CMK (cell line): ENCODE data around the genes CTSC and TRIM64B.

DNA sequence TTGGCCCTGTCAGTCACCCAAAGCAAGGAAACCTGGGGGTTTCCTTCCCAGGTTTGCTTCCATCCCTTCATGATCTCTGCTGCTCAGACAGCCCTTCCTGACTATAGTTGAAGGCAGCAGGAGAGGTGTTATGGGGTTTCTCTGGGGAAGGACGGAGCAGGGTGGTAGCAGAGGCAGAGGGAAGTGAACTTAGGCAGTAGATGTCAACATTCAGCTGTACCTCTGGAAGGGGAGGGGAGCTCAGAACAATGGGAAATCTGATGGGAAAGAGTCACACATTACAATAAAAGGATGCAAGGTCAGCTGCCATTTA, 81.8 kb downstream of the CCDC81 start:
- RRBS = no CpG with 5 or more reads among the region's 1 CpG

DNA sequence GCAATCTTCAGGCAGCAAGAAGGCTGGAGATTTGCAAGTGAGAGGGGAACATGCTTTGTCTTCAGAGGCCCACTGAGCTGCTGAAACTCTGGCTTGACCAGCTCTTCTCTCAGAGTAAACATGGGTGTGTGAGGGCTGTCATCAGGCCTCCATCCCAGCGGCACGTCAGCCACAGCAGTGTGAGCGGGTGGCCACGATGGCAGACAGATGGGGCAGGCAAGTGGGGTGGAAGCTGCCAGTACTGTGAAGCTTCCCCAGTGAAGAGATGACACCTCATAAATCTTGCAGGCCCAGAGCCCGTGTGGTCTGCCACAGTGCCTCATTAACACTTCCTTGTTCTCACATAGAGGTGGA, 111.9 kb downstream of the CCDC81 start:
- RRBS = no CpG with 5 or more reads among the region's 5 CpGs

DNA sequence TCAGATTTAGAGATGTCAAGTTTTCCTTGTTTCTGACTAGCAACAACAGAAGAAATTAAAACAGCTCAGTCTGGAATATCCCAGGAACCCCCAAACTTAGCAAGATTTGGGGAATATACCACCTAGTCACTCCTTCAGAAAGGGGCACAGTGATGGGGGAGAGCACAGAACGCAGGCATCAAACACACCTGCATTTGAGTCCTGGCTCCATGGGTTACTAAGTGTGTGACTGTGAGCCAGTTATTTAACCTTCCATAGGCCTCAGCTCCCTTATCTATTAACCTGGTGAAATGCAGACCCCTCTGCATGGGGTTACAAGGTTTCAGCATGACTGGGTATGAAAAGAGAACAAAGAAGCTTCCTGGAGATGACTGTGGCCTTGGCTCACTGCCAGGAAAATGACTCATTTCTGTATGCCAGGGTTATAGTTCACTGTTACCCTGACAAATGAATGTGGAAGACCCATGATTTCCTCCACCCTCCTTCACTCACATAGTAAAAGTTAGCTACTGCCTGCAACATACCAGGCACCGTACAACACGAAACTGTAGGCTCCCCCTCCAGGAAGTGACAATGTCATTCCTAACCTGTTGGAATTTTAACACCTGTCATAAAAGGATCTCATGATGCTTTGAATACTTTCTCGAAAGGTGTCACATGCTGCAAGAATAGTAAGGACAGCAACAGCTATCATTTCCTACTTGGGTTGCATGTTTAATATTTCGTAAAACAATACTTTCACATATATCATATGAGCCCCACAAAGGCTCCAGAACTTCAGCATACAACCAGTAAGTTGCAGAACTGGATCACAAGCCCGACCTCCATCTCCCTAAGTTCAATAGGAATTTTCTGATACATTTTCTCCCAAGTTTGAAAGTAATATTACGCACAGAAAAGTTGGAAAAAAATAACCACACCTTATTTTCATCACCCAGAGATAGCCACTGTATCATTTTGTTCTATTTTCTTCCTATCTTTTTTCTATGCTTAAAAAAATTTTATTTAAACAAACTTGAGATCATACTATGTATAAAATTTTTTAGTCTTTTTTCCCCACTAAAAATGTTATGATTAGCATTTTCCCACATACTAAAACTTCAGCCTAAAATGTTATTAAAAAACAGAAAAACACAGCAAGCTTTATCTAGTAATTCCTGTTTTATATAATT, 207.2 kb upstream of the PRSS23 start:
- RRBS = no CpG with 5 or more reads among the region's 7 CpGs

DNA sequence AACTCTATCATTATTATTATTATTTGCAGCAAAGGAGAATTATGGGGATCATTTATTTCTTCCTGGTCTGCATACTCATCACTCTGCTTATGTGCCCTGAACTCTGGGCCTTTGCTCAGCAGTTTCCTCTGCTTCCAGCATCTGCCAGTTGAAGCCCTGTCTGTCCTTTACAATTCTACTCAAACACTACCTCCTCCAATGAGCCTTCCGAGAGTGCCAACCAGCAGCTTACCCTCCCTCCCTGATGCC, 124.4 kb upstream of the PRSS23 start:
- RRBS = no CpG with 5 or more reads among the region's 1 CpG

GRCh38 chr11:86952909-86953567, 2.2 kb downstream of the FZD4 start:
- RRBS = no CpG with 5 or more reads among the region's 2 CpGs

DNA sequence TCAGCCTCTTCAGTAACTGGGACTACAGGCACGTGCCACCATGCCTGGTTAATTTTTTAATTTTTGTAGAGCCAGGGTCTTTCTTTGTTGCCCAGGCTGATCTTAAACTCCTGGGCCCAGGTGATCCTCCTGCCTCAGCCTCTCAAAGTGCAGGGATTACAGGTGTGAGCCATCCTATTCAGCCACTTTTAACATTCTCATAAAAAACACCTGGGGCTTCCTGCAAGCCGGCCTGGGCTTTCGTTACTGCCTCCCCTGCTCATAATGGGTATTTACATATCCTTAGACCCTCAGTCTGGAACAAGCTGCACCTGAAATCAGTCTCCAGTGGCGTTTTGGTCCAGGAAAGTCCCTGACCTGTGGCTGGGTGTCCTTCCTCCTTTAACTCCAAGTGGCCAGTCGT, 320.7 kb downstream of the TMEM135 start:
- RRBS = no CpG with 5 or more reads among the region's 5 CpGs

- RRBS = no CpG with 5 or more reads among the region's 66 CpGs
Observed at GRCh38 chr11:88337077-88338305, at the start of gene CTSC. CTSC (minus strand) TSS chr11:88337736.

- RRBS = no CpG with 5 or more reads among the region's 2 CpGs
Observed at GRCh38 chr11:88445827-88446230, 108.3 kb upstream of the CTSC start.

DNA sequence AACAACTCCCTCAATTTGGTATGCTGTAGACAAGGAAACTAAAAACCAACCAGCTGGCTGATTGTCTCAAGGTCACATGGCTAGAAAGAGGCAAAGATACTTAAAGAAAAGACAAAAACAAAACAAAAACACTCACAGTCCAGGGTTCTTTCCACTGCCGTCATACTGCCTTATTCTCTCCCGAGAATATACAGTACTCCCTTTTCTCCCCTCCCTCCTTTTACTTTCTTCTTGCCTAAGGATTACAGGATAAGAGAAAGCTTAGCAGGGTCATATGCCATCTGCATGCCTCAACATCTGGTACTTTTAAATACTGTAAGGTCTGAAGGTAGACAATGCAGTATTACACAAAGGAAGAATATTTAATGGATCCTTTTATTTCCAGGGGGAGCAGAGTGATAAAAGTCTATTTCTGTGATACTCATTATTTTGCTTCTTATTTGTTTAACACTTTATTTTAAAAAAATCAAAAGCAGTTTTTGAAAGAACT, 126.3 kb downstream of the NOX4 start:
- RRBS = no CpG with 5 or more reads among the region's 2 CpGs

DNA sequence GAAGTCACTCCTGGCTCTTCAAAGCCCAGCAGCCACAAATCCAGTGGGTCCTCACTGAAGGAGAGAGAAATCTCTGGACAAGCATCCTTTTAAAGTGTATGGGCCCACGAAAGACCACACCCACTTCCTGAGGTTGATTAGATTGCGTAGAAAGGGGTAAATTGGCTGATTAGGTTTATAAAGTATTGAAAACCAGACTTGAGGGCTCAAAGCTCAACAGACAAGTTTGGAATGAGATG, at the start of gene TRIM64B:
Gene TRIM64B, minus strand, starts transcription at position 65 of the 239 bp plus-strand sequence.
- RRBS = no CpG with 5 or more reads among the region's 2 CpGs

- RRBS = no CpG with 5 or more reads among the region's 2 CpGs
Observed at GRCh38 chr11:91849645-91849890, 375.1 kb upstream of the FAT3 start.

DNA sequence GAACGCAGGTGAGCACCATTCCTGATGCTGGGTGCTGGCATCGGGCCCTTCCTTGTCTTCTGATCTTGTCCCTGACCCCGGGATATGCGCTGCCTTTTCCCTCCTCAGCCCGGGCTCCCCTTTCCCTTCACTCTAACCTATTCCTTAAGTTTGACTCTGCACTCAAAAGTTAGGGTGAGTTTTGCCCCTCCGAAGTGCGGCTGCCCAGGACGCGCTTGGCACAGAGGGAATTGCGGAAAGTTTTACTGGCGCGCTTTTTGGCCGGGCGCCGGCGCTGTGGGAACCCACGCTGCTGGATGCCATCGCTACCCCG, 446 bp downstream of the MTNR1B start:
- RRBS = 72% methylated on average over 2 of the region's 19 CpGs

DNA sequence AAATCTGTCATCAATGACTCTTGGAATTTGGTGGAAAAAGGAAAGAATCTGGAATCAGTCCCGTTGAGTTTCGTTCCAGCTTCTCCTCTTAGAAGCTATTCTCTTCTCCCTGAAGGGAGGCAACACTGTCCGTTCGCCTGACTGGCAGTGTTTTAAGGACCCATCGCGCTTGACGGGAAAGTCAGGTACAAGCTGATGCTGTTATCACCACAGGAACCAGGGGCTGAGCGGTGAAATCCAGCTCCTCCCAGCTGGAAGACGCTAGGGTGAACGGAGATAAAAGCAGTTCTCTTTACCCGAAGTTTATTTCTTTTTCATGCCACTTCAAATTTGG, 667 bp upstream of the DEUP1 start:
- RRBS = no CpG with 5 or more reads among the region's 11 CpGs

DNA sequence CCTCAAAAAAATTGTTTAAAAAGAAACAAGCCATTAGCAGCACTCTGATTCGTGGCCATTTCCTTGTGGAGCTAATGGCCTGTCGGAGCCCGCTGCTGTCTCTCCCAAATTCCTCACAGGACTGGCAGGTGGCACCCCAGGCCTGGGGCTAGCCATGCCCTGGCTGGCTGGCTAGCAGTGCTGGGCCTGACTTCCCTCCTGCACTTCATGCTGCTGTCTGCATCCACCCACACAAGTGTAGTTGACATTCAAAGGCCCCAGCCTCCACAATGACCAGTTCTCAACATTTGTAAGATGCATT, 61.5 kb downstream of the SMCO4 start:
- RRBS = no CpG with 5 or more reads among the region's 3 CpGs

GRCh38 chr11:93499177-93499506, 44.0 kb downstream of the SMCO4 start:
- RRBS = no CpG with 5 or more reads among the region's 3 CpGs

DNA sequence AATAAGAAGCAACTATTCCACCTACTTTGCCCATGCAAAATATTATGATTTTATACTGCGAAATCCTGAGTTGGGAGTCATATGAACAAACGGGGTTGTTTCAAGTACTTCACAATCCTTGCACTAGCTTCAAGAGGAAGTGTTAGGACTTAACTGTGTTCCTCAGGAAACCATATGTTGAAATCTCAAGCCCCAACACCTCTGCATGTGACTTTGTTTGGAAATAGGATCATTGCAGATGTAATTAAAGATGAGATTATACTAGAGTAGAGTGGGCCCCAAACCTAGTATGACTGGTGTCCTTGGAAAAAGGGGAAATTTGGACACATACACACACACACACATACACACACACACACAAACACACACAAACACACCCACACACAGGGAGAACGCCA, 6.5 kb upstream of the CEP295 start:
- RRBS = no CpG with 5 or more reads among the region's 3 CpGs

DNA sequence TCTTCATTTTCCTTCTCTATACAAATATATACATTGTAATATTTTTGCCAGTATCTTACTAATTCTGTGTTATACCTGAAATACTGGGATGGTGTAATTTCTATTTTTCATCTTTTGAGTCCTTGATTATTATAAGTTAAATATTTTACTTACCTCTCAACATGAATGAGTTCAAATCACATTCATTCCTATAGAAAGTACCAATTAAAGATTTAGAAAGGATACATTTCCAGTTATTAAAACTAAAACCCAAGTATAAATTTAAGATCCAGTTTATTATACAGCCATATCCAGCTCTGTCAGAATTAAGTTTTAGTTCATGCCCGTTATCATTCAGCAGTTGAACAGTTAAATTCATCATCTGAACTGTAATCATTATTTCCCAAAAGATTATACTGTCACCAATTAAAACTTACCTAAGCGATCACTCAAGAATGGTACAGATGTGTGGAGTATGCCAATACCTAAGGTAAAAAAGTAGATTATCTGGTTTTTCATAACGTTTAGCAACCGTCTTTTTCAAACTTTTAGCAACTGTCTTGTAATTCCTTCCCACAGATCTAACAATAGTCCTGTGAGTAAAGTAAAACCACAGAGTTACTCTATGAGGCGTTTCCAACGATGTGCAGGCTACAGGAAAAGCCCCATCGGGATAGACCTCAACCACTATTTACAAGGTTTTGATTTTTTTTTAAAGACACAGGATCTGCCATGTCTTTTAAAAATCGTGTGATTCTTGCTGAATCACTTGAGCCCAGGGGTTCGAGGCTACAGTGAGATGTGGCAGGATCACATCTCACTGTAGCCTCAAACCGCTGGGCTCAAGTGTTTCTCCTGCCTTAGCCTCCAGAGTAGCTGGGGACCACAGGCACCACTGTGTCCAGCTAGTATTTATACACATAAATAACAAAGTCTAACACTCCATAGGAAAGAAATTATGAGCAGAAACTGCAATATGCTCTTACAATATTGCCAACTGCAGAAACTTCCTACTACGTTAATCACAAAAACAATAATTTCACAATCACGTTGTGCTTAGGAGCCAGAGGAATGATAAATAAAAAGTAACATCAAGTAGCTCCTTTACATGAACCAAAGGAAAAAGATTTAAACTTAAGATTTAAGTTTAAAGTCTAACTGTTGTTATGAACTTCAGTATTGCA, 8.0 kb downstream of the TAF1D start:
- RRBS = no CpG with 5 or more reads among the region's 12 CpGs

- RRBS = 94% methylated on average over 6 of the region's 13 CpGs
Observed at GRCh38 chr11:93820917-93821220, 29.5 kb downstream of the VSTM5 start.

GRCh38 chr11:94129804-94130022, 1.1 kb downstream of the PANX1 start:
- RRBS = no CpG with 5 or more reads among the region's 3 CpGs